Parietal lobe (tissue), 2 donors: Measurements from ENCODE around the genes SRSF7 and GEMIN6.

- RAMPAGE, long total RNA: no peak
These were observed 366 bp upstream of the ATL2 start for GRCh38 chr2:38377469-38377809.

- RAMPAGE, long total RNA: no peak
These were observed 102.9 kb downstream of the HNRNPLL start for GRCh38 chr2:38499720-38500244.

DNA sequence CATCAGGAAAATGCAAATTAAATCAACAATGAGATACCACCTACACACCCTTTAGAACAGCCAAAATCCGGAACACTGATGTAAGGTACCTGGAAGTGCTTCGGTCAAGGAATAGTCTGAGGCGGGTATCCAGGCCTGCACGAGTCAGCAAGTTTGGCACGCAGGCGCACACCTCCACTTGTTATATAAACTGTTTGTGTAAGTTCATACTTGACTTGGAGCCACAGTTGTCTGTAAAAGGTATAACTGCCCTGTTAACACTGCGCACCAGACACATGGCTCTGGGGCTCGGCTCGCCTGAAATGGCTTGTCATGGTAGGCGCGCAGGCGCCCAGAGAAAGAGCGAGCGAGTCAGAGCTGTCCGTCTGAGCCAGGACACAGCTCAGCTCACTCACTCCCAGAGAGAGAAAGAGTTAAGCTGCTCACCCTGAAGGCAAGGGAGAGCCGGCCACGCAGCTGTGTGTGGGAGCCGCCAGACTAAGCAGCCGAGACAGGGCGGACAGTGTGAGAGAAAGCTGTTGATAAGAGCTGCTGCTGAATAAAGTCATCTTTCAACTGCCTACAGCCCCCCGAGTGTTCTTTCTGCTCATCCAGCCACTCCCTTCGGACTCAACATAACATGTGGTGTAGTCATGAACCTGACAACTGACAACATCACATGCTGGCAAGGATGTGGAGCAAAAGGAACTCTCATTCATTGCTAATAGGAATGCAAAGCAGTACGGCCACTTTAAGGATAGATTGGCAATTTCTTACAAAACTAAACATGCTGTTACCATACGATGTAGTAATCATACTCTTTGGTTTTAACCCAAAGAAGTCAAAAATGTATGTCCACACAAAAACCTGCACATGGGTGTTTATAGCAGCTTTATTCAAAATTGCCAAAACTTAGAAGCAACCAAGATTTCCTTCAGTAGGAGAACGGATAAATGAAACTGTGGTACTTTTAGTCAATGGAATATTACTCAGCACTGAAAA lies 87.1 kb downstream of the HNRNPLL start:
- RAMPAGE, long total RNA: no peak

GRCh38 chr2:38517470-38517669 lies 85.4 kb downstream of the HNRNPLL start:
- RAMPAGE, long total RNA: no peak

DNA sequence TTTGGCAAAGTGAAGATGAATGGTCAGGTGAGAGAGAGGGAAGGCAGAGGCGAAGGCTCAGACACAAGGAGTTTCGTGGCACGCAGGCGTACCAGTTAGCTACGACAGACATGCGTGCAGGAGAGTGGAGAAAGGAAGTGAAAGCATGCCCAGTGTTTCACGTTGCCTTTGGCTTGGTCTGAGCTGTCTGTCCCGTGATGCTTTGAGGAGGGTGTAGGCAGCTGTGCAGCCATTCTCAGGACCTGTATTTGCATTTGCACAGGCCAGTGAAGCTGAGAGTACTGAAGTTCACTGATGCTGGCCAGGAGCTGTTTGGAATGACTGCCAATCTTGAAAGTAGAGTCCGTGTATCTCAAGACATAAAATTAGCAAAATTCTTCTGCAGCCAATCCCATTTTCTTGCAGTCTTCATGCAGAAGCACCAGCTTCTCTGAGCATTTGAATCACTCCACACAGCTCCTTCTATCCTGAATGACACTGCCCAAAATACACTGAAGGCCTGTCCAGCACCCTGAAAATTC lies 69.4 kb downstream of the HNRNPLL start:
- RAMPAGE, long total RNA: no peak

GRCh38 chr2:38534864-38535820 lies 67.6 kb downstream of the HNRNPLL start:
- RAMPAGE, long total RNA: no peak

- RAMPAGE, long total RNA: no peak
These were observed 55.0 kb downstream of the HNRNPLL start for GRCh38 chr2:38547602-38548303.

GRCh38 chr2:38601883-38602529 lies 722 bp downstream of the HNRNPLL start:
- RAMPAGE, long total RNA: no peak

- RAMPAGE, long total RNA: no peak
These were observed 1.3 kb upstream of the HNRNPLL start for GRCh38 chr2:38604012-38604493.

- RAMPAGE, long total RNA: no peak
These were observed 17.7 kb upstream of the HNRNPLL start for GRCh38 chr2:38620502-38620757.

- RAMPAGE, long total RNA: no peak
These were observed 16.8 kb downstream of the GALM start for GRCh38 chr2:38682765-38682978.

GRCh38 chr2:38692911-38693321 lies 27.0 kb downstream of the GALM start:
- RAMPAGE, long total RNA: no peak

GRCh38 chr2:38743016-38743545 lies 8.1 kb downstream of the SRSF7 start:
- RAMPAGE, long total RNA: no peak

- RAMPAGE, long total RNA: no peak
These were observed 4.6 kb downstream of the SRSF7 start for GRCh38 chr2:38746437-38747127.

- RAMPAGE, long total RNA: no peak
These were observed at the start of gene SRSF7 for GRCh38 chr2:38750797-38751534. Gene SRSF7 (minus strand): TSS chr2:38751361.

DNA sequence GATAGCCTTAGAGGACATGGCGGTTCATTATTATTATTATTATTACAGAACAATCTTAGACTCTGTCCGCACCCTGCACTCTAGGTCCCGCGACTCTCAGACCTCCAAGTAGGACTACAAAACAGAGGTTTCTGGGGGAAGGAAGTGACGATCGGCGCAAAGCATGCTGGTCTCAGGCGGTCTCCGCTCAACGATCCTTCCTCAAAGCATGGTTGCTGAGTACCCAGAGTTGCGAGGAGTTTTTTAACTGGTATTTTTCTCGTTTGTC lies at the start of gene GEMIN6:
GEMIN6 (plus strand) TSS at position 179 of the 268 bp plus-strand sequence.
- RAMPAGE, long total RNA: start-site peak on the plus strand centred at position 185 of the sequence, 34 bp wide, 179 and 22 reads in 2 replicates

DNA sequence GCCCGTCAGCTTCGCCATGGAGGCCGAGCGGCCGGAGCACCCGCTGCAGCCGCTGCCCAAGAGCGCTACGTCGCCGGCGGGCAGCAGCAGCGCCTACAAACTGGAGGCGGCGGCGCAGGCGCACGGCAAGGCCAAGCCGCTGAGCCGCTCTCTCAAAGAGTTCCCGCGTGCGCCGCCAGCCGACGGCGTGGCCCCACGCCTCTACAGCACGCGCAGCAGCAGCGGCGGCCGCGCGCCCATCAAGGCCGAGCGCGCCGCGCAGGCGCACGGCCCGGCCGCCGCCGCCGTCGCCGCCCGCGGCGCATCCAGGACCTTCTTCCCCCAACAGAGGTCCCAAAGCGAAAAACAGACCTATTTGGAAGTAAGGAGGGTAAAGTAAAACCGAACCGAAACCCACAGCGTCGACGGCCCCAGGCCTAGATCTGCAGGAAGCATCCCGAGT lies 70.6 kb downstream of the ARHGEF33 start:
- RAMPAGE, long total RNA: no peak

GRCh38 chr2:38995125-38995608 lies 105.5 kb downstream of the ARHGEF33 start:
- RAMPAGE, long total RNA: no peak

GRCh38 chr2:39116261-39116812 lies 4.5 kb downstream of the SOS1 start:
- RAMPAGE, long total RNA: no peak

DNA sequence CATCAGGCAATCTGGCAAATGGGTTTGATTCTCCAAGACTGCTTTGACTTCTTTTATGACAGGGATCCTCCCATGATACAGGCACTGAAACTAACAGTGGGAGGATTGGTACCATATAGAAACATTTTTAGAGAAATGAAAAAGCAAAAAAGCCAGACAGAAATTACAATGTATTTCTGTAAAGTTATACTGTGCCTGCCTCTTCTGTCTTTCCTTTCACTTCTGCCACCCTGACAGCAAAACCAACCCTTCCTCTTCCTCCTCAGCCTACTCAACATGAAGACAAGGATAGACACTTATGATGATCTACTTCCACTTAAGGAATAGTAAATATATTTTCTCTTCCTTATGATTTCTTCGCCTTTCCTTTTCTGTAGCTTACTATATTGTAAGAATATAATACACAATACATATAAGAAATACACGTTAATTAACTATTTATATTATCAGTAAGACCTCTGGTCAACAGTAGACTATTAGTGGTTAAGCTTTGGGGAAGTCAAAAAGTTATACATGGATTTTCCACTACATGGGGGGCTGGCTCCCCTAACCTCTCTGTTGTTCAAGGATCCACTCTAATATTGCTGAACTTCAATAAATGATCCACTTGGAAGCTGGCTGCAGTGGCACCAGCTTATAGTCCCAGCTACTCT lies 28.1 kb downstream of the MAP4K3 start:
- RAMPAGE, long total RNA: no peak